Endometrial microvascular endothelial cells (primary cell): Measurements from ENCODE around the genes S100A10, LCE3E and LCE3D.

- RAMPAGE, long total RNA, result no peak
These were observed 1.7 kb upstream of the CERS2 start for GRCh38 chr1:150976285-150976849.

GRCh38 chr1:151000258-151000938, 6.3 kb downstream of the MINDY1 start:
- RAMPAGE, long total RNA, result no peak

DNA sequence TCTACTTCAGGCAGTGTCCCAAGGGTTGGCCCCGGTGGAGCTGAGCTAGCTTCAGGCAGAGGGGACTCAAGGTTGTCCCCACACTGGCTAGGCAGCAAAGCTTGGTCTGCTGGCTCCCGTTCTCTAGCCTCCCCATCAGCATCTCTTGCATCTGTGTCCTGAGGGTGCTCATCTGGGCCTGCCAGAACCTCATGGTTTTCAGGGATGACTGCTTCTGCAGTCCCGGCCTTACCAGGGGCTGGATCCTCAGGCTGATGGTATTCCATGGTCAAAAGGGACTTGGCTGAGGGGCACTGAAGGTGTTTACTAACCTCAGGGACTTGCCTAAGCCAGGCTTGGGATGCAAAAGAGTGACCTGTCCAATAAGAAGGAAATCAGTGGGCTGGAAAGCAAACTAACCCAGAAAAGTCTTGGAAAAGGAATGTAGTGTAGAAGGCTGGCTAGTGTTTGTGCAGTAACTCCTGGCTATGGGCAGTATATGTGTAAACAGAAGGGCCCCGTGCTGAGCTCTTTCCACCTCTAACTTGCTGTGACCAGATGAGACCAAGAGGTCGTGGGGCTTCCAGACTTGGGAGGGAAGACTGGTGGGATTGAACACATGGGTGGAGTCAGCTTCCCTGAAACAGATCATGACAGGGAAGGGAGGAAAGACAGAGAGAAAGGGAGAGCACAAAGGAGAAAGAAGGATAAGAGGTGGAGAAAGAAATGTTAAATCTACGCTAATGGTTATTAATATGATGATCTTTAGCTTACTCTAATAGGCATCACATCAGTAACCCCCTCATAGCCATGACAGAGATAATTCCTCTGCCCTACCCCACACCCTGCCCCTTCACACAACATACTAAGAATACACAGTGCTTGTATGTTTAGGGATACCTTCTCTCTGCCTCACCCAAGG, 4.1 kb downstream of the MINDY1 start:
- RAMPAGE, long total RNA, result no peak

GRCh38 chr1:151052334-151053273, 5.1 kb downstream of the C1orf56 start:
- RAMPAGE, long total RNA, result no peak

GRCh38 chr1:151133337-151133902, 13.0 kb downstream of the SEMA6C start:
- RAMPAGE, long total RNA, result no peak

GRCh38 chr1:151147164-151147604, 753 bp upstream of the SEMA6C start:
- RAMPAGE, long total RNA, result no peak

GRCh38 chr1:151174859-151175417, 843 bp downstream of the TMOD4 start:
- RAMPAGE, long total RNA, result no peak

DNA sequence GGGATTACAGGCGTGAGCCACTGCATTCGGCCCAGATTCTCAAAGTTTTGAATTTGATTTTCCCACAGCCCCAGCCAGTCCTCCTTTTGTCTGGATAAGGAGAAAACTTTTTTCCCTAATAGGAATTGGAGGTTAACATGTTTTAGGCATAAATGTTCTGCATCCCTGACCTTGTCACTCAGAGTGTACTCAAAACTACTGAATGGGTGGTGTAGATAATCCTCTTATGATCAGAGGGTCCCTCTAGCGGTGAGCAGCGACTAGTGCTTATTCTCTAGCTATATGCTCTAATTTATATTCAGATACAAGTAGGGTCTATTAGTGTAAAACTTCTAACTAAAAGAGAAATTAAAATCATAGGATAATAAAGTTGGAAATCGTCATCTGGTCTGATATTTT, 2.9 kb upstream of the PSMD4 start:
- RAMPAGE, long total RNA, result no peak

GRCh38 chr1:151290575-151291109, 8.5 kb downstream of the ZNF687 start:
- RAMPAGE, long total RNA, result no peak

DNA sequence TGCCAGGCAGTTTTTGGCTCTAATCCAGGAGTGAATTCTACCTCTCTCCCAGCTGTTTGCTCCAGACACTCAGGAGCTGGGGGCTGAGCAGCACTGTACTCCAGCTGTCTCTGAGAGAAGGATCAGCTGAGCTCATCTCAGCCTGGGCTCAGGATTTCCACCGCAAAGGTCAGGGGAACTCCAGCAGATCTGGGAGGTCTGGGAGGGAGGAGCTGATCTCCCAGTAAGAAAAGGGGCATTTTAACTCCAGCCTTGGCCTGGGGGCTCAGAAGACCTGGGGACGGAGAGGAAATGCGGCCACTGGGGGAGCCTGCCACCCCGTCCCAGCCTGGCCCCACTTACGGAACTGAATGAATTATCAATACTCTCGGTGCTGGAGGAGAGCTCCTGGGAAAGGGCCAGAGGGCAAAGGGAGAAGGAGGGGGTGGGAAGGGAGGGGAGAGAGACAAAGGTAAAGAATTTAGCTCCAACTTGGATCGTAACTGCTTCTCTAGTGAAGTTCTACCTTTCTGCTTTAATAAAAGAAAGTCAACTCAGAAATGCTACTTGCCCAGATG, 17.3 kb downstream of the PI4KB start:
- RAMPAGE, long total RNA, result no peak

DNA sequence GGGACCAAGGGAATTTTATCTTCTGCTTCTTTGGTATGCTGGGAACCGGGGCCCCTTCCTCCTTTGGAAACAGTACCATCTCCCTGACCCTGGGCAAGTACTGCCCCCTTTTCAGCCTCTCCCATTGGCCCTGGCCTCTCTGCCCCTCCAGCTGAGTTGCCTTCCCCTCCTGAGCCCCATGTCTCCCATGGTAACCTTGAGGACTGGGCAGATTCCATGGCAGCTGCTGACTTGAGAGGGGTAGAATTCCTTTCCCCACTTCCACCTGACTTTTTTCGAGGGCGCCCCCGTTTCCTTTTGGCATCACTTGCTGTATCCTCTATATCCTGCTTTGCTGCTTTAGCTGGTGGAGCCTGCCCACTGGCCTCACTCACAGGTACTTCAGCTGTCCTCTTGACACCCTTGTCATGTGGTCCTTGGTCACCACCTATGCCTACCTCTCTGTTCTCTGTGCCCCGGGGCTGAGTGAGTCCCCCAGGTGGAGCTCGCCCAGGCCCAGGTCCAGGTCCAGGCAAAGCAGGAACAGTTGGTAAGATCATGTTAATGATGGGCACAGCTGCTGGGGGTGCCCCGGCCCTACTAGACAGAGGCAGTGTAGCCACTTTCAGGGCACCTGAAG, 4.6 kb downstream of the RFX5 start:
- RAMPAGE, long total RNA, result no peak

DNA sequence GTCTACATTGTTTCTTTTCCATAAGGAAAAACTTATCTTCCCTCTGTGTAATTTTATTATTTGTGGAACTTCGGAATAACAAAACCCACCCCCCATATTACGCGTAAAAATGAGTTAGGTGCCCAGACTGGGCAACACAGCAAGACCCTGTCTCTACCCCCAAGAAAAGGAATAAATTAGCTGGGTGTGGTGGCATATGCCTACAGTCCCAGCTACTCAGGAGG, 20.4 kb downstream of the PSMB4 start:
- RAMPAGE, long total RNA, result no peak

- RAMPAGE, long total RNA, result no peak
These were observed 10.3 kb downstream of the POGZ start for GRCh38 chr1:151448788-151449592.

- RAMPAGE, long total RNA, result no peak
These were observed 9.0 kb downstream of the CGN start for GRCh38 chr1:151519984-151520701.

- RAMPAGE, long total RNA, result no peak
These were observed 3.0 kb upstream of the TUFT1 start for GRCh38 chr1:151537003-151537607.

DNA sequence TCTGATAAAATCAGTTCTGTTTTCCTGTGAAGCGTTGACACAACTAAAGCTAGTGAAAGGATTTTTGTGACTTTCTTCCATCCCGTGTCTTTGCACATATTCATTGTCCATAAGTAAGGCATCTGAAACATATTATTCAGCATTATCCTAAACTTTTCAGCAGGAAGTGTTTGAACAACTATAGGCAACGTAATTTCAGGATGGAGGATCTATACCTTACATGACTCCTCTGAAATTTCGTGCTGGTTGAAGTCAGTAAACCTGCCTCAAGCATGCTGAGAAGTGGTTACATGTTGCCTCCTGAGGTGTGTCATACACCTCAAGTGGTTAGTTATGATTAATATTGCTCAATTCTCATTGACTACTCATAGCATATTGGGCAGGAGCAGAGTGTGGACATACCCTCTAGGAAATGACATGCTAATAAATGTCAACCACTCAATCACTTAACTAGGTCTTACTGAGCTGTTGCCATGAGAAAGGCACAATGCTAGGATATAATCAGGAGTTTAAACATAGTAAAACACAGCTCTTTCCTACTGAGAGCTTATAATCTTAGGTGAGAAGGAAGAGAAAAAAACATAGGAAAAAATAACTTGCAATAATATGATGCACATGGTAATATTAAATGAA, 37.0 kb upstream of the THEM4 start:
- RAMPAGE, long total RNA, result no peak

- RAMPAGE, long total RNA, result start-site peak on the minus strand at chr1:151993781-151993877, 8,287 and 5,550 reads in 2 replicates
These were observed at the start of gene S100A10 for GRCh38 chr1:151993584-151994201. Gene S100A10 (minus strand): TSS chr1:151993859.

GRCh38 chr1:152023992-152024613, 12.7 kb downstream of the S100A11 start:
- RAMPAGE, long total RNA, result no peak

DNA sequence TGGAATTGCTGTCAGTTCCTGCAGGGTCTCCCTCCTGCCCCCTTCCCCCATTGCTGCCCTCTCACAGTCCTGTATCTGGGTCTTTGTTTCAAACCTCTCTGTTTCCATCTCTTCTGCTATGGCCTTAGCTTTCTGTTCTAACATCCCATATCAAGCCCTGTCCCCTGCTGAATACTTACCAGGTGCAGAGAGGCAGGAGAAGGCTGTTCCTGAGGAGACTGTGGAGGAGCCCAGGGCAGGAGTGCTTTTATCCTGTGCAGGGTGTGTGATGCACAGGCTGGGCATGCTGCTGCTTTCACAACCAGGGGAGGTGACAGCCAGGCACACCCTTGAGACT, at the start of gene LCE3E:
Gene LCE3E (minus strand): TSS at position 222 of the 337 bp plus-strand sequence.
- RAMPAGE, long total RNA, result no peak

GRCh38 chr1:152580304-152580790, at the start of gene LCE3D:
Gene LCE3D (minus strand): TSS chr1:152580516.
- RAMPAGE, long total RNA, result no peak